ENCODE measurements around a stretch of chr6.

DNA sequence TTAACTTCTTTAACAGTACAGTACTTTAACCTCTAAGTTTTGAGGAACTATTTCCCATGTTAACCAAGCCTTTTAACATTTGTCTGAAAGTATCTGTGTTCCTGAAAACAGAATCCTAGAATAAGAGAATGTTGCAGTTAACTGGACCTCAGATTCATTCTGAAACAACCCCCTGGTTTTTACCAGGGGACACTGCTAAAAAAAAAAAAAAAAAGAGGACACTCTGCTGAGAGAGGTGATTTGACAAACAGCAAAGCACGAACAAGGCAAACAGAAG is 40.5 kb upstream of the SLC22A16 start:
- PRO-cap, result no peak

DNA sequence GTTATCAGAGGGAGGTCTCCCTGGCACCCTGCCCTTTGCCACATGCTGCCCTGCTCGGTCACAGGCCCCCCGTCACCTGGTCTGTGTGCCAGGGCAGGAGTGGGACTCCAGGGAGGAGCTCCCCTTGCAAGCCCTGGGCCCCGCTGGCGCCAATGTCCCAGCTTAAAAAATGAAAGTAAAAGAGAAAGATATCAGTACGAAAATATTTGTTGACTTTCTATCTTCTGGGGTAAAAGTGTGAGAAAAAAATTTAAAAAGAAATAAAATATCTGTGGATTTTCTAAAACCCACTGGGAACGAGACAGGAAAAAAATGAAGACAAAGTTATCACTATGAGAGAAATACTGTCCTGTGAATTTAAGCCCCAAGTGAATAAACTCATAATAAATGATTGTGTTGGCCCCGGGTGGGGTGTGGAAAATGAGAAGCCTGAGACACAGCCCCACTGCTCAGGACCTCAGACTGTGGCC is 68.2 kb upstream of the SLC22A16 start:
- PRO-cap, result no peak

- PRO-cap, result no peak
These were observed 78.5 kb upstream of the SLC22A16 start for GRCh38 chr6:110554743-110555565.

DNA sequence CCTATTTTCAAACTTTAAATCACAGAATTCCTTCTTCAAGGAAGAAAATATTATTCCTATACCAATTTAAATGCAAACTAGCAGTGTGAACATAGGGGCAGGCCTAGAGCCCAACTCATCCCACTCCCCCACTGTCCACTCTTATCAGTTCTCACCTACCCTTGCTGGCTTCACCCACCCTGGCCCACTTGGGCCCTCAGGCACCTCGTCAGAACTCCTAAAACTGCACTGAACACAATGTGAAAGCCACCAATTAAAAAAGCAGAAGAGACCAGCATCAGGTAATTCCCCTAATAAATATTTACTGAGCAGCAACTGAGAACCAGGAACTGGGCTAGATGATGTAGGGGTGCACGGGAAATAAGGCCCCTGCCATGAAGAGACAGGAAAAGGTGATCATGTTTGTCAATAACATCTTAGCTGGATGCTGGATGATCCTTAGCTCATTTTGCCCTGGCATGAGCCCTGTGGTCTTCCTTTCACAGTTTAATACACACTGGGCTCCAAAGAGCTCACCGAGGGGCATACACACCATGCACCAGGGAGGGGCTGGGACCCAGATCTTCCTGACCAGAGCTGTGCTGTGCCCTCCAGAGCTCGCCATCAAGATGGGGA is 113.4 kb upstream of the SLC22A16 start:
- PRO-cap, result no peak

GRCh38 chr6:110875514-110876137 is 1.0 kb downstream of the AMD1 start:
- PRO-cap, result bidirectional peak, plus-strand start at chr6:110875667, minus-strand start at chr6:110875439; bidirectional peak, plus-strand start at chr6:110875877, minus-strand start at chr6:110875719; unidirectional peak, minus-strand start at chr6:110875949

DNA sequence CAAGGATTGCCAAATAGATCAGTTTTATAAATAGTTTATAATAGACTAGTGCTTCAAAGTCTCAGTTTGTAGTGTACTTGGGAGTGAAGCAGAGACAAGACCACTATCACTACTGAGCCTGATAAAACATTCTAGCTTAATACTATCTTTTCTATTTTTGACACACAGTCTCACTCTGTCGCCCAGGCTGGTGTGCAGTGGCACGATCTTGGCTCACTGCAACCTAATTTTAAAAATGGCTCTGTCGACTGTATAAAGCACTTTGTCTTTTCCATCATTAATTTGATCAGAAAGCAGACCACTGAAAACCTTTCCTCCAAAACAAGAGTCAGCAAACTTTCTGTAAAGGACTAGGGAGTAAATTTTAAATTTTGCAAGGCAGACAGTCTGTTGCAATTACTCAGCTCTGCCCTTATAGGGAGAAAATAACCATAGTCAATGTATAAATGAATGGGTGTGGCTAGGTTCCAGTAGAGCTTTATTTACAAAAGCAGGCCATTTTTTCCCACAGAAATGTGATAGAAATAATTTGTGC is 7.5 kb downstream of the AMD1 start:
- PRO-cap, result no peak

DNA sequence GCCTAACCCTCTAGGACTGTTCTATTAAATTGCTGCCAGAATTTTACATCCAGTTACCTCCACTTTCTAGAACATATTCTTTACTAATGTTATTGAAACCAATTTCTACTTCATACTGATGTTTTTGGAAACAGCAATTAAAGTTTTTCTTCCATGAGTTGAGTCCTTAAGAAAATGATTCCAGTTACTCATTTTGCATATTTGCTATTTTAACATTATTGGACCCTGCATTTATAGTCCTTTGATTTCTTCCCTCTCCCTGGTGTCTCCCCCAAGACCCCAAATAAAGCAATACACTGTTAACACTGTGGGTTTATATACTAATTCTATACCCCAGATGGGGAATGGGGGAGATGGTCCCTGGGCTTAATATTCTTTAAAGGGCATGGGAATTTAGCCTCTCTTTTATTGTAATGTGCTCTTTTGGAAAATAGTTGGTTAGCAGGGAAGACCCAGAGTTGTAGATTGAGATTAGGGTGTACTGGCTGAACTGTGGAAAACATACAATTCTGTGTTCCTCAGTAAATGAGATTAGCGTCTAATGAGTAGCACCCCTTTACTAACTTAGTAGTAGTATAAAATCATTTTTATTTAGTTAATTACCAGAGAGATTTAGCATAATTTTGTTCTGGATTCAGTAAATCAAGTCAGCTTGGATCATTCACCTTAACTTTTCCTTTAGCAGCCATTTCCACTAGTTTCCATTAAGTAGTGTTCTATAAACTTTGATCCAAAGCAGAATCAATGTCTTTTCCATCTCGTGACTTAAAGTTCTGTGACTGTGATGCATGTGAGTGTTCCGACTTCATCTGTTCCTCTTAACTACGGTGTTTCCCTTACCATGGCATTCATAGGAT is 19.7 kb downstream of the AMD1 start:
- PRO-cap, result no peak

DNA sequence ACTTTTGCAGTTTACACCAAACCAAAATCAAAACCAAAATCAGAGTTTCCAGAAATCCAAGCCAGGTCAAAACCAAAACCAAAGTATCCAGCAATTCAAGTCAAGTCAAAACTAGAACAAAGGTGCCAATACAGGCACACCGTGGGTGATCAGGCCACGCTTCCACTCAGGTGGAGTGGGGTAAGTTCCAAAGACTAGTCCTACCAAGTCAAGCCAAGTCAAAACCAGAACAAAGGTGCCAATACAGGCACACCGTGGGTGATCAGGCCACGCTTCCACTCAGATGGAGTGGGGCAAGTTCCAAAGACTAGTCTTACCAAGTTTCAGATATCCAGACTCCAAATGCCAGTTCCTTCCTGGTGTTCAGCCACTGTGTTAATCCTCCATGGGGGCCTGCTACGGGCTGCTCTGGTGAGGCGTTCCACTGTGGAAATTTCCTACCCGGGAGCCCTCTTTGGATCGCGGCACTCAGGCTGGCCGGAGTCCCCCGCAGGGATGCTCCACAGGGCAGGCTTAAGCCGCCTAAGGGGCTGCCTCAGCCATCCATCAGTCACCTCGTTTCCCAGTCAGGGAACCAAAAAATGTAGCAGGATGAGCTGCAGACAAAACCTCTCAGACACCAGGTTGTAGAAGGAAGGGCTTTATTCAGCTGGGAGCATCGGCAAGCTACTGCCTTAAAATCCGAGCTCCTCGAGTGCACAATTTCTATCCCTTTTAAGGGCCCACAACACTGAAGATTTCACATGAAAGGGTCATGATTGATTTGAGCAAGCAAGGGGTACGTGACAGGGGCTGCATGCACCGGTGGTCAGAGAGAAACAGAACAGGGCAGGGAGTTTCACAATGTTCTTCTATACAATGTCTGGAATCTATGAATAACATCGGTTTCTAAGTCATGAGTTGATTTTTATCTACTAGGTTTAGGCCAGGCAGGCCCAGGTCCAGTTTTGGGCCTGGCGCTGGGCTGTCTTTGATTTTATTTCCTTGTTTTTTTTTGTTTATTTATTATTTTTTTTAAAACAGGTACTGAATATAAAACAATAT is 30.7 kb downstream of the MFSD4B start:
- PRO-cap, result no peak

DNA sequence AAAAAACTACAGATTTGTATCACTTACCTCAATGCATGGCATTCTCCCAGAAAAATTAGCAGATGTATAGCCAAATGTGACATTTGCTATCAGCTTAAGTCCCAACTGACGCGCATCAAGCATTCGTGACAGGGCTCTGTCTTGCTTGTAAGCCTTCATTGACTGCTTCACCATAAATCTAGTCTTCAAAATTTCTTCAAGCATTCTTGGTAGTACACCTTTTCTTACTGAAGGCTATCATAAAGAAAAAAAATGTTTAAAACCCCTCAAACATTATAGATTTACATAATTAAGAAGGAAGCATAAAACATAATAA is 70.3 kb downstream of the MFSD4B start:
- PRO-cap, result no peak

- PRO-cap, result no peak
These were observed 7.4 kb downstream of the REV3L start for GRCh38 chr6:111475444-111476138.

- PRO-cap, result no peak
These were observed 5.5 kb downstream of the REV3L start for GRCh38 chr6:111477331-111478009.

GRCh38 chr6:111528378-111529100 is 45.5 kb upstream of the REV3L start:
- PRO-cap, result no peak

DNA sequence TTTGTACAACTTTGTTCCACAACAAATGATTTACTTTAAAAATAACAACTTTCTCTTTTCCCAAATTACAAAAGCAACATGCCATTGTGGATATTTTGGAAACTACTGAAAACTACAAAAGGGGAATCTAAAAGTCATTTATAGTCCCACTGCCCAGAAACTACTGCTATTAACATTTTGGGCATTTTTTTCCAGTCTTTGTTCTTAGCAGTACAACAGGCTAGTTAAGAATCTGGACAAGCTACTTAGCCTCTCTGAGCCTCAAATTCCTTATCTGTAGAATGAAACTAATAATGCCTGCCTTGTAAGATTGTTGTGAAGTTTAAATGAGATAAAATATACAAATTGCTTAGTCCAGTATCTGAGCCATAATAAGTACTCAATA is 61.1 kb upstream of the REV3L start:
- PRO-cap, result no peak

GRCh38 chr6:111589274-111590068 is 16.2 kb downstream of the TRAF3IP2 start:
- PRO-cap, result no peak

DNA sequence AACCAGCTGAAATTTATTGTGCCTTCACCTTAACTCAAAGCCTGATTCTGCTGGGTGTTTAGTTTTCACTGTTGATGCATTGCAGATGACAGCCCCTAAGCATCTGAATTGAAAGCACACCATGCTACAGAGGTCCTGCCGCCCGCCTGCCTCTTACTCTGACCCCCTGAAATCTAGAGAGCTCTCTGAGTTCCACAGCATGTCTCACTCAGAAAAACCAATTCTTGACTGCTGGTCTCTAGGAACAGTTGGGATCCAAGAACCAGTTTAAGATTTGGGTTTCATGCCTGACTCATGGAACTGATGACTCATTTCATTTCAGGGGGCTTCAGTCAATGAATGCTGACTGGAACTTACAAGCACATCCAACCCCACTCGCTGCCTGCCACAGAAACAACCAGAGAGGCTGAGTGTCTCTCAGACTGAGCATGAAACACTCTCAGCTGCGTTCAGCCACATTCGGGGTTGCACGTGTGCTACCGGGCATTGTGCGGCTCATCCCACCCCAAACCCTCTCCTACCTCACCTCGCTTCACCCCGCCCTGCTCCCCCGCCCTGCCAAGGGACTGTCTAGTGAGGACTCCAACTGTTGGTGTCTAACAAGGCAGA is 19.9 kb upstream of the TRAF3IP2 start:
- PRO-cap, result bidirectional peak, plus-strand start at position 400 of the sequence, minus-strand start at position 230 of the sequence

DNA sequence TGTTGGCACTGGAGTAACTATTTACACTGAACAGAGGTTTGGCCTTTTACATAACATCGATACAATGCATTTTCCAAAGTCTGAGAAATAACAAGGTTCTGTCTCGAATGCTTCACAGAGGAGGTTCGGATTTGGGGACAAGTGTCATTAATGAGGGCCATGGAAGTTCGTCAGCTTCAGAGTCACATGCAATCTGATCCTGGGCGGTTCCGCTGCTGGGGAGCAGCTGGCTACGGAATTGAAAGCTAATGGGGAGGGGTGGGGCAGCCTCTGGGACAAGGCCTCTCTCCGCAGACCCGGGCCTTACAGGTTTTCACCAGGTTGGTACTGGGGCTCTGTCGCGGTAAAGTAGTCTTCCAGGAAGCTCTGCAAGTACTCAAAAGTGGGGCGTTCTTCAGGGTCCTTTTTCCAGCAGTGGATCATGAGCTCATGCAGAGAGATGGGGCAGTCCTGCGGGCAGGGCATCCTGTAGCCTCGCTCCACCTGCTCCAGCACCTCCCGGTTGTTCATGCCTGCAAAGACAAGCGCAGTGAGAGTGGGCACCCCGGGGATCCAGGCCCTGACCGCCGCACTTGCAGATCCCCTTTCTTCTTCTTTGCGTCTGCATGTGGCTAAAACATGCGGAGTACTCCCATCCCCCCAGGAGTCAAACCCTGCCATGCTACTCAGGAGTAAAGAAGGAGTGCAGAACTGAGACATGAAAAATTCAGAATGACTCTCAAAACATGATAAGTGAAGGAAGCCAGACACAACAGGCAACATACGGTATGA is 55.9 kb upstream of the TRAF3IP2 start:
- PRO-cap, result unidirectional peak, plus-strand start at position 248 of the sequence

DNA sequence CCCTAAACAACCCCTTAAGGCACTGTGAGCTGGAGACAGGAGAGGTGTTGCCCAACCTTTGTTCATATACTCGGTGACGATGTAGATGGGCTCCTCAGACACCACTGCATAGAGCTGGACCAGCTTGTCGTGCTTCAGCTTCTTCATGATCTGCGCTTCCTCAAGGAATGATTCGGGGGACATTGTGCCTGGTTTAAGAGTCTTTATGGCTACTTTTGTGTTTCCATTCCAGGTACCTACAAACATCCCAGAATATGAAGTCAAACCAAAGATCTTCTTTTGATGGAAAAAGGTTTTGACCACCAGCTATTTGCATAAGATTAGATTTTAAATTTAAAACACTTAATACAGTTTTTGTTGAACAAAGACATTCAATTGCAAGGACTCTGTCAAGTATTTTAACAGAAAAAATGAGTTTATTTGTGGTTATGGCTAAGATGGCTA is 90.6 kb upstream of the TRAF3IP2 start:
- PRO-cap, result no peak

- PRO-cap, result no peak
These were observed 92.6 kb upstream of the TRAF3IP2 start for GRCh38 chr6:111698388-111698594.

- PRO-cap, result no peak
These were observed 97.1 kb upstream of the TRAF3IP2 start for GRCh38 chr6:111702641-111703217.

DNA sequence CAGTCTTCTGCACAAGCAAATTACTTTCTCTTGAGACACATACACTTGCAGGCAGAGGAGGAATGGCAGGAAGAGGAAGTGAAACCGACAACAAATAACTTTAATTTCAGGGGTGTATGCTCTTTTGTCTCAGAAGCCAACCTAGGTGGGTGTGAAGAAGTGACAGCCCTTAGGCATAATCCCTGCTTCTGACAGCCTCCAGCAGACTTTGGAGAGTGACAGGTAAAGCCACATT is 118.8 kb upstream of the TRAF3IP2 start:
- PRO-cap, result no peak

Measured in bile duct (tissue), 1 donor.